ENCODE measurements around the gene ABCA5.

GRCh38 chr17:68518036-68518319 lies 5.7 kb downstream of the PRKAR1A start:
- PRO-cap = no peak
- RAMPAGE, long total RNA, 4 experiments = no peak in any of the 4 experiments

- PRO-cap = no peak
- RAMPAGE, long total RNA, 4 experiments = no peak in any of the 4 experiments
Measured at GRCh38 chr17:68525700-68525999, 13.4 kb downstream of the PRKAR1A start.

GRCh38 chr17:68595414-68596267 lies 5.5 kb downstream of the FAM20A start:
- PRO-cap = no peak
- RAMPAGE, long total RNA, 4 experiments = no peak in any of the 4 experiments

- PRO-cap = no peak
- RAMPAGE, long total RNA, 4 experiments = start-site peak on the minus strand in 1 of 4 experiments, at chr17:68884848-68884948 at its widest, 31 reads per replicate
Measured at GRCh38 chr17:68884768-68885443, 70.3 kb downstream of the ABCA8 start.

DNA sequence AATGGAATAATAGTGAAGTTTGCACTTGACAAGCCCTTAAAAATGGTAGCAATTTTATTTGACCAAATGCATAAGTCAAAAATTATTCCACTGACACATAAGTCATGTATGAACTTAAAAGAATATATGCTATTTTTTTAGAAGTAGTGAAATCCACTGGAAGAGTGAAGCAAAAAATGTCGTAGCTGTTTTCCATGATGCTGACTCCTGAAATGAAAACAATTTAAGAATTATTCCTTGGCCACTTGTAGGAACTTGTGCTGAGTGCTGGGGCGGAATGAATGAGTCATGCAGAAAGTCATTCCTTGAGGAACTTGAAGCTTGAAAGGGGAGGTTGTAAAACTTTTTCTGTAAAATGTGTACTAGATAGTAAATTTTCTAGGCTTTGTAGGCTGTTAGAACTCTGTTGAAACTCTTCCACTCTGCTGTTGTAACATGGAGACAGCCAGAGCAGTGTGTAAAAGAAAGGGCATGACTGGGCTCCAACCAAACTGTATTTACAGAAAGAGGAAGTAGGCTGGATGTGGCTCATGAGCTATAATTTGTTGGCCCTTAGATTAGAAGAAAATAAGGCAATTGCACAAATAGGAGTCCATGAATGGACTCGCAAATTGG lies 46.2 kb downstream of the ABCA8 start:
- PRO-cap = no peak
- RAMPAGE, long total RNA, 4 experiments = no peak in any of the 4 experiments

- PRO-cap = unidirectional peak, plus-strand start at chr17:69326673; bidirectional peak, plus-strand start at chr17:69327334, minus-strand start at chr17:69327098
- RAMPAGE, long total RNA, 4 experiments = start-site peak on the minus strand in 4 of 4 experiments, at chr17:69327018-69327176 at its widest, 30 to 902 reads per replicate
Measured at GRCh38 chr17:69326383-69327411, at the start of gene ABCA5. ABCA5 (minus strand) TSS chr17:69327133.

- PRO-cap = no peak
- RAMPAGE, long total RNA, 4 experiments = no peak in any of the 4 experiments
Measured at GRCh38 chr17:69907629-69907797, 167.5 kb upstream of the KCNJ16 start.

- PRO-cap = no peak
- RAMPAGE, long total RNA, 4 experiments = no peak in any of the 4 experiments
Measured at GRCh38 chr17:70074232-70074636, 791 bp upstream of the KCNJ16 start.

DNA sequence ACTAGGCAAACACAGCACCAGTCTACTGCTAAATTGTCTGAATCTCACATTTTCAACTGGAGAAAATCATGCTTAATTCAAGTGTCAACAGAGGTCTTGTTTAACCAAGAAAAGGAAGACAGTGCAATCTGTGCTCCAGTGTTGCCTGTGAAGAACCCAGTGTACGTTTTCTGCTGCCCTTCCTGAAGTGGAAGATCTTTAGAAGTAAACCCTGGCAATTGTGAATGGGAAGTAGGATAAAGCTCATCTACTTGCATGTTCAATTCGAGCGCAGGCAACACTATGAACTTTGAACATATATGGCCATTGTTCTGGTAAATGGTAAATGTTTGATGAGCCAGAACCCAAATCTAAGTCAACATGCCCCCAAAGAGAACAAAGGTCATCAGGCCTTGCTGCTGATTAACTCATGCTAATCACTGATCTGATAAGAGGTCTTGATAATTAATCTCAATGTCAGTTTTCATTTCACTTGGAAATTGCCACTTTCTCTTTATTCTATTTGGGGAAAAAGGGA lies 439.1 kb upstream of the SOX9 start:
- PRO-cap = unidirectional peak, minus-strand start at position 172 of the sequence; unidirectional peak, minus-strand start at position 220 of the sequence
- RAMPAGE, long total RNA, 4 experiments = no peak in any of the 4 experiments

GRCh38 chr17:72110528-72111074 lies 10.2 kb upstream of the SOX9 start:
- PRO-cap = no peak
- RAMPAGE, long total RNA, 4 experiments = no peak in any of the 4 experiments

- PRO-cap = no peak
- RAMPAGE, long total RNA, 4 experiments = no peak in any of the 4 experiments
Measured at GRCh38 chr17:72124526-72124947, 3.7 kb downstream of the SOX9 start.

DNA sequence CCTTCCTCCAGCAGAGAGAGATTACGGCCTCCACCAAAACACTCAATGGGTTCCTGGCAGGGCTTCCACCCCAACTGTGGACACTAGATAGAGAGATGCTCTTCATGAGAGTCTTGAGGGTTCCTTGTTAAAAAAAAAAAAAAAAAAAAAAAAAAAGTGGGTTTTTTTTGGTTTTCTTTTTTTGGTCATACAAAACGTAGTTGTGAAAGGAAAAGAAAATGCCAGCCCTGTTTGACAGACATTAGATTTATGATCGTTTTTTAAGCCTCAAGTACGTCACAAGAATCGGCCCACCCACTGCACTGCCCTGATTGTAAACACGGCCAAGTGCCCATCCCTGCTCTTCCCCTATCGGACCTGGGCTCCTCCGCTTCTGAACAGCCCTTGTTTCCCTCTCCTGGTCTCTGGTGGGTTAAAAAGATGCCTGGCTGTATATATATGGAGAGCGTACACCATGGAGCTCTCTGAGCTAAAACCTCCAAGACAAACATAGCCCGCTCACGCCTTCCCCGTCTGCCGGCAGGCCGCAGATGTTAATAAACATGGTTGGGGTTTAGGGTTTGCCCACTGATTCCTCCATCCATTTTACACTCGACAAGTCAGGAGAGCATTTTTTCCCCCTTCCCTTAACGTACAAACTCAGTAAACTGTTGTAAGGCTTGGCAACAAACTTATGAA lies 325.7 kb downstream of the SOX9 start:
- PRO-cap = bidirectional peak, plus-strand start at position 360 of the sequence, minus-strand start at position 236 of the sequence
- RAMPAGE, long total RNA, 4 experiments = no peak in any of the 4 experiments

- PRO-cap = no peak
- RAMPAGE, long total RNA, 4 experiments = no peak in any of the 4 experiments
Measured at GRCh38 chr17:72466136-72466544, 345.3 kb downstream of the SOX9 start.

DNA sequence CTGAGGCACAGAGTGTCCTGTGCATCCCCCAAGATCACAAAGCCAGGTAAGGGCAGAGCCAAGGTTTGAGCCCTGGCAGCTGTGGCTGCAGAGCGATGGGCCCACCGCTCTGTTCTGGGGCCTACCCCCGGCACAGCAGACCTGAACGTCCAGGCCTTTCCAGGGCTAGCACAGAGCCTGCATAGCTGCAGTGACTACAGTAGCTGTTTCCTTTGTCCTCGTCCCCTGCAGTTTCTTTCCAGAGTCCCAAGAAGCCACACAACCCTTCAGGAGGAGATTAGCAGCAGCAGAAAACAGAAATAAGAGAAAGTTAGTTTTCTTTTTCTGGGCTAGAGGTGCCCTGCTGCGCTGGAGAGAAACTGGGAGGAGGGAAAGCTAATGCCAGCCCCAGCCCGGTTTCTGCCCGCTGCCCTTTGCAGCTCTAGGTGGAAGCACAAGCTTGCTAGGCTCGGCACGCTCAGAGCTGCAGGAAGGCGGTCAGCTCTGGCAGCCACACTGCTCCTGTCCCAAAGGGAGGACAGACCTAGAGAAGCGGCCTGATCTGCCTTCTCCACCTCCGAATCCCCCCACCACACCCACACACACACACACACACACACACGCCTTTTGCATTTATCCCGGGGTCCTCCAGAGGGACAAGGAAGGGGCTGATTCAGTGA lies 417.9 kb downstream of the SOX9 start:
- PRO-cap = unidirectional peak, plus-strand start at position 460 of the sequence
- RAMPAGE, long total RNA, 4 experiments = no peak in any of the 4 experiments

- PRO-cap = no peak
- RAMPAGE, long total RNA, 4 experiments = start-site peak on the minus strand in 1 of 4 experiments, at chr17:72554493-72554645 at its widest, 35 reads per replicate
Measured at GRCh38 chr17:72554082-72554984, 433.5 kb downstream of the SOX9 start.

- PRO-cap = unidirectional peak, minus-strand start at chr17:72592556; unidirectional peak, minus-strand start at chr17:72592804; unidirectional peak, minus-strand start at chr17:72592830
- RAMPAGE, long total RNA, 4 experiments = start-site peak on the minus strand in 4 of 4 experiments, at chr17:72592673-72592830 at its widest, 8 to 588 reads per replicate
Measured at GRCh38 chr17:72592148-72593062, 471.6 kb downstream of the SOX9 start.

DNA sequence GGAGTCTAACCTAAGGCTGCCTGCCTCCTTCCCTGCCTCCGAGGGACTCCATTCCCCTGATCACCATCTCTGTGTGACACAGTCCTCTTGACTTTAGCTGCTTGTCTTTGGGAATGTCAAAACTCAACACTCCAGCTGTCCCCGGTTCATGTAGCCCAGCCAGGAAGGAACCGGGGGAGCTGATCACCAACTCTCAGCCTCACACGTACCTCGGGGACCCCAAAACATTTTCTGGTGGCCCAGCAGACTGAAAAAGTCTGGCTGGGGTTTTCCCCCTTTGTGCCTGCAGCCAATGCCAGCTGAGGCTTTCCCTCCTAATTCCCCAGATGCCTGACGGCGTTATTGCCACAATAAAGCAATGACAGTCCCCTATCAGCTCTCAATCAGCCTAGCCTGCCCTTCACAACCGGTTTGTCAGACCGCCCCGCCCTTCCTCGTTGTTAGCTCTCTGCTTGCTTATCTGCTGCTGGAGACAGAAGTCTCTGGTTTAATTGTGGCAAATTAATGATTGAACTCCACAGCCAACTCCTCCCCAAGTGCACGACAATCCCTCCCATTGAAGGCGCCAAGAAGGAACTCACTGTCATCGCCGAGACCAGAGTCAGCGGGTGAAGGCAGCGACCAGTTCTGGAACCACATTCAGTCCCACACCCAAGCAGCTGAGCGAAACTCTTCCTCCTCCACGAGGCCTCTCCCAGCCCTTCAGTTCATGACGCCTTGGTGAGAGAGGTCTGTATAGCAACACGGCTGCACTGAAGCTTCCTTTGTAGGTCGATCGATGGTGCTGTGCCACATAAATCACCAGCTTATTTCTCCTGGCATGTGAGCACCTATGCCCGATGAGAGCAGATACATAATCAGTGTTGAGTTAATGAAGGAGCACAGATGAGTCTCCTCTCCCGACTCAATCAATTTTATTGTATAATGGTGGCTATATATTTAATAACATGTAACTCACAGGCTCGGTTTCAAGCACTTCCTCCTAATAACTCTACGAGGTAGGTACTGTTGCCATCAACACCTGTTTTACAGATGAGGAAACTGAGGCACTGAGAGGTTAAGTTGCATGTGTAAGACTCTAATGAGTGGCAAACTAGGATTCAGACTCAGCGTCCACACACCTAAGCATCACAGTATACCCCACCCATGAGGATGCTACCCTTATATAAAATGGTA lies 474.4 kb downstream of the SLC39A11 start:
- PRO-cap = bidirectional peak, plus-strand start at position 598 of the sequence, minus-strand start at position 328 of the sequence; unidirectional peak, minus-strand start at position 910 of the sequence
- RAMPAGE, long total RNA, 4 experiments = start-site peak on the minus strand in 2 of 4 experiments, centred at positions 856 to 863 of the sequence, 34 to 36 reads per replicate

DNA sequence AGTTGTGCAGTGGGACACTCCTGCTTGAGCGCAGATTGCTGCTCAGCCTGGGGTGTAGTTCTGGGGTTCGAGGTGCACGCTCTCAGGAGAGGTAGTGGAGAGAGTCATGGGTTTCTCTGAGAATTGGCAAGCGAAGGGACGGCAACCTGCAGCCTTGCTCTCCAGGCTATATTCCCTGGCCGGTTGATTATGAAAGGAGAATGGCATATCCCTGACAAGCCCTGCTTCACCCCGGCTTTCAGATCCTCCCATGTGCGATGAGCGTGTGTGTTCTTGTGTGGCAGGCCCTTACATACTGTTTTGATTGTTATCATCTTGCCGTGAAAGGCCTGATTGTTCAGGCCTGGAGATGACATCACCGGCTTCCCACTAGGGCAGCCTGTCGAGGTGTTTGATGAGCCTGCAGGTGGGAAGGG lies 431.2 kb downstream of the SLC39A11 start:
- PRO-cap = no peak
- RAMPAGE, long total RNA, 4 experiments = no peak in any of the 4 experiments

DNA sequence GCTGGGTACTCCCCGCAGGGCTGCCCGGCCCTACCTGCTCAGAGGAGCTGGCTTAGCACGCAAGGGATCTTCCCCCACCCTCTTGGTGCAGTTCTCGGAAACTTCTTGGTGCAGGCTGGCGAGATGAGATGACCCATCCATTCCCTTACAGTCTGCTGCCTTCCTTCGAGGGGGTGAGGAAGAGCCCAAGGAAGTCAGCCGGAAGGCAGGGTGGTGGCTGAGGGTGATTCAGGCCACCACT lies 430.9 kb downstream of the SLC39A11 start:
- PRO-cap = no peak
- RAMPAGE, long total RNA, 4 experiments = no peak in any of the 4 experiments

DNA sequence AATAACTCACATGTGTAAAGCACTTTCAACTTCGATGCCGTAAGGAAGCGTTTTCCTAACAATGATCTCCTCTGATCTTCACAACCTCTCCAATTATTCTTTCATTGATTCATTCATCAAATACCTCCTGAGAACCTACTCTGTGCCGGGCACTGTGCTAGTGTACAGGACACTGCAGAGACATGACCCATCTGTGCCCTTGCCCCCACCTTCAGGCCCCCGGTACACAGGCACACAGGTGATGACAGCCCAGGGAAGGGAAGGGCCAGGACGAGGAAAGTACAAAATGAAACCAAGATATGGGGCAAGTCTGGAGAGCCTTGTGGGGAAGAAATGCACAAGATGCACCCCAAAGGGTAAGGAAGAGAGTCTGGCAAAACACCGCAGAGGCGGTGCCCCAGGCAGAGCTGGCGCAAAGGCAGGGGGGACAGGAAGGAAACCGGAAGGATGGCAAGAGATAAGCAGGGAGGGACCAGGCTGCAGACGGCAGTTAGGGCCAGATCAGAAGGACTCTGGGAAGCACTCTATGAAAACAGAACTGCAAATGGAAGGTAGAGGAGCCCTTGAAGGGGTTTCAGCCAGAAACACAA lies 81.5 kb downstream of the SLC39A11 start:
- PRO-cap = no peak
- RAMPAGE, long total RNA, 4 experiments = no peak in any of the 4 experiments